ENCODE measurements around a stretch of chr22.

GRCh38 chr22:45769012-45769498 is 97.4 kb downstream of the ATXN10 start:
- PRO-cap: no peak

- PRO-cap: no peak
These were observed 106.0 kb downstream of the ATXN10 start for GRCh38 chr22:45777515-45778114.

- PRO-cap: no peak
These were observed 146.0 kb downstream of the WNT7B start for GRCh38 chr22:45831029-45831327.

GRCh38 chr22:45925276-45925664 is 51.7 kb downstream of the WNT7B start:
- PRO-cap: no peak

GRCh38 chr22:45995161-45995507 is 18.2 kb upstream of the WNT7B start:
- PRO-cap: no peak

DNA sequence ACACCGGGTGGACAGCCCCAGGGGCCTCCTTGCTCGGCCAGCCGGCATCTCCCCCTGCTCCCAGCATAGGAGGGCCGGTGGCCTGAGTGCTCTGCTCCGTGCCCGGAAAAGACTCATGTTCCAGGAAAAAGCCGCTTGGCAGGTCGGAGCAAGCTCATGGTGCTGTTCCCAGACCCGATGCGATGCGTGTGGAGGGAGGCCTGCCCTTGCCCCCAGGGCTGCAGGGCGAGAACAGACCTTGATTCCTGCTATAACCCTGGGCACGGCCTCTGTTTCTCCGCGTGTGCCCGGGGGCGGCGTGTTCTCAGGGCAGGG is 30.4 kb upstream of the WNT7B start:
- PRO-cap: no peak

GRCh38 chr22:46007717-46008441 is 30.9 kb upstream of the WNT7B start:
- PRO-cap: no peak

- PRO-cap: no peak
These were observed 46.7 kb upstream of the WNT7B start for GRCh38 chr22:46023677-46024092.

DNA sequence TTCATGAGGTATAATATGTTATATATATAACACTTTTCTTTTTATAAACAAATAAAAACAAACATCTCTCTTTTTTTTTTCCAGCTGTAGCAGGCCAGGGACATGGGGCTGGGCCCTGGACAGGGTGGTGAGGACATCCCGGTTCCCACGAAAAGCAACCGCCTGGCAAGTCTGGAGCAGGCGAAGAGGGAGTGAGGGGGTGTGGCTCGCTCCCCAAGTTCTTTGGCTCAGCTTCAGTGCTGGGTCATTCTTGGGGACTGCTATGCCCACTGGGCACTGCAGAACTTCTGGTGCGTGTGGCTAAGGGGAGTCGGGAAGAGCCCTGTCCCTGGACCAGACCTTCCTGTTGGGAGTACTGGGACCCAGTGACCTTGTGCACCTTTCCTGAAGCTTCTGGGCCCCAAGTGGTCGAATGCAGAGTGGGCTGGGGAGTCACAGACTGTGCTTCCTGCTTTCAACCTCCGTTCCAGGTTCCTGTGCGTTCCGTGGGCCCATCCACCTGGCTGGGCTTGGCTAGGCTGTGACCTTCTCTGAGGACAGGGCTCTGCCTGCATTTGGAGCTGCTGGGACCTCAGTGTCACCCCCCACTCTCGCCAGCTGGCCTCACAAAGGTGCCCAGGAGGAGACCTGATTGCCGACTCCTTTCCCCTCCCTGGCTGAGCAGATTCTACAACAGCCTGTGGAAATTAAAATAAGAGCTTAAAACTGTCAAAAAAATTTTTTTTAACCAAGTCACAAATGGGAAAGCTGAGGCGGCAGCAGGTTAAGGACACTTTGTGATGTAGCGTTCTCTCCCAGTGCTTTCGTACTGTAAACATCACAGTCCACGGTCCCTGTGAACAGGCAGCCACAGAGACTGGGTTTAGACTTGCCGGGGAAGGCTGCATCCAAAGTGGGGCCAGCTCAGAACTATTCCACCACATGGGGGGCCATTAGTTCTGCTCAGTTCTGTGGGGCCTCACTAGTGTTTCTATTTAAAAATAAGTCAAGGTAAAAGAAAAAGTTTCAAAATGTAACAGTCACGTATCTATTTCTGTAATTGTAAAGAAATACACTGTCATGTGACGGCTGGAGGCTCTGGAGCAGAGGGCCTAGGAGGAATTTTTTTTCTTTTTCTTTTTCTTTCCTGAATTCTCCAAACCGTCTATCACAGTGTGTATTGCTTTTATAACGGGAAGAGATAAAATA is 63.8 kb upstream of the WNT7B start:
- PRO-cap: no peak

GRCh38 chr22:46044263-46044453 is 67.2 kb upstream of the WNT7B start:
- PRO-cap: no peak

DNA sequence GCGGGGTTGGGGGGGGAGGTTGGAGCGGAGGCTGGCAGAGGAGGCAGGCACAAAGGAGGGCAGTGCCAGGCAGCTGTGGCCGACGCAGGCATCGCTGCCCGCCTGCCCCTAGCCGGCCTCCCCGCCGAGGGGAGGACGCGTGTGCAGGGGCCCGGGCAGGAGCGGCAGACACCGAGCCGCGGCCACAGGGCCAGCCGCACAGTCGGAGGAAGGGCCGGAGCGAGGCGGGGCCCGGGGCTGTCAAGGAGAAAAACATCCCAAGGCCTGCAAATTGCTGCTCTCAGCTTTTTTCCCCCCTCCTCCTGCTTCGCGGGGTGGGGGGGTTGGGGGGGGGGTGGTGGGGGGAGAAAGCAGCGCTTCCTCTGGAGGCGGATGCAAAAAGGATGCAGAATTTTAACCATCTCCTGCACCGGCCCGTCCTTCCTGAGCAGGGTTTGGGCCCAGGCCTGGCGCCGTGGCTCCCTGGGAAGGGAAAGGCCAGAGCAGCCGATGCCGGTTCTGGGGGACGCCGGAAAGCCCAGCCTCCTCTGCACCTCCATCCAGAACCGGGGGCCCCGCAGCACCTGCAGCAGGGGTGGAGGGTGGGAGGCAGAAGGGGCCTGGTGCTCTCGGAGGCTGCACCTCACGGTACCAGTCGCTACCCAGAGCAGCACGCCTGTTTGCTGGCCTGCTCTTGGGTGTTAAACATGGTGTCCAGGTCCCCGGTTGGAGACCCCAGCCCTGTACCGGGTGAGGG is 77.2 kb upstream of the WNT7B start:
- PRO-cap: no peak

- PRO-cap: no peak
These were observed 77.7 kb upstream of the WNT7B start for GRCh38 chr22:46054738-46055080.

DNA sequence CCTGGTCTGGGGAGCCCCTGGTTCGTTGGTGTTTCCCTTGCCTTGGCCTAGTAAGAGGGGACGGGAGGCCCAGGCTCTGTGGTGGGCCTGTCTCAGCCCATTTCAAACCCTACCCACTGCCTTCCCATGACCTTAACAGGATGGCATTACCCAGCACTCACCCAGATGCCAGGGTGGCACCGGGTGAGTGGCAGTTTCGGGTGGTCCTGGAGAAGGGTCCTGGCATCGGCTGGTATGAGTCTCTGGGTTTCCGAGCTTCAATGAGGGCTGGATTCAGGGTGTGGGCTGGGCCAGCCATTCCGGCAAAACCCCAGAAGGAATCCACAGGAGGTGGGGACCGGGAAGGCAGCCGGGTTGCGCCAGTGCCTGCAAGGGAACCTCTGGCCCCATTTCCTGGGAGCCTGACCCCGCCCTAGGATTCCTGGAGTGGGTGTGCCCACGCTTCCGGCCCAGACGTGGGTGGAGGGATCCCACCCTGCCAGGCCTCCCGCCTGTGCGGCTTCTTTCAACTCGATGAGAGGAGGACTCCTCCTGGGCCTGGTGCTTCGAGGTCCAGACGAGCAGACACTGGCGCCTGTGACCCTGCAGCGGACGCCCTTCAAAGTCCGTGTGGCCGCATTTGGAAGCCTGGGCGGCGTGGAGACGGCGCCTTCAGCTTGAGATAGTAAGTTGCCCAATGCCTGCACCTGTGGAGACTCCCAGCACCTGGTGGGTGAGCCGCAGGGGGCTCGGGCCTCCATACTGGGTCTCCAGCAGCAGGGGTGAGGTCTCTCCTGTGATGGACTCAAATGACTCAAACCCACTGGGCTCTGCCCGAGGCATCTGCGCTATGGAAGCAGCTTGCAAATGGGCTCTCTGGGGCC is 64.6 kb upstream of the PPARA start:
- PRO-cap: no peak

DNA sequence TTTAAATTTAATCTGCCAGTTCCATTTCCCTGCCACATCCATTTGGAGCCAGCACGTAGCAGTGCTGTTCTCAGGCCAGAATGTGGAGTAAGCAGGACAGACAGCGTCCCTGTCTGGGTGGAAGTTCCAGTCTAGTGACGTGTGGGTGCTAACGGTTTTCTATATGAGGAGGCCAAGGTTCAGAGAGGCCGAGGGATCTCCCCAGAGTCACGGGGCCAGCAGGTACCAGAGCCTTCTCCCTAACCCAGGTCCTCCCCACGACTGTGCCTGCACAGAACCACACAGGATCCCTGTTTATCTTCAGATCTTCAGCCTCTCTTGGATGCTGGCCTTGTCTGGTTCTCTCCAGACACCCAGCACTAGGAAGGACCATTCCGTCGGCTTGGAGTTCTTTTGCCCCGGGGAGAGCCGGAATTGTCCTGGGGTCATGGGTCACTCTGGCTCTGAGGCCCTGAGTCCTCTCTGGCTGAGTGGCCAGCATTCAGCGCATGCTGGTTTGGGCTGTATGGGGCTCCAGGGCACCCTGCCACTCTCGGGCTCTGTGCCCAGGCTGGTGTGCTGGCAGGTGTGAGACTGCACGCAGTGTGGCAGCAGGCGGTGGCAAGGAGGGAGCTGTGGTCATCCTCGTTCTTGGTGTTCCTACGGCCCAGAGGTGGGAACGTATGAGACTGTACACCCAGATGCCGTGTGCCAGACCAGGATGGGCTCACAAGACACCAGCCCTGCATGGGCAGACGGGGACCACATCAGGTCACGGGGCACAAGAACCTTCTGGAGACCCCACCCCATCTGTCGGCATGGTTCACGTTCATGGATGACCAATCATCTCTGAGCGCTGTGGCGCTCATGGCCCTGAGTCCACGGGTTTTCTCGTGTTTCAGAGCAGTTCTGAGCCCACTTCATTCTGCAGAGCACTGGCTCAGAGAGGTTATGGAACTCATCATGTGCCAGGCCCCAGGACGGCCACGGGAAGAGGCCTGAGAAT is 63.4 kb upstream of the PPARA start:
- PRO-cap: no peak

- PRO-cap: no peak
These were observed 60.4 kb upstream of the PPARA start for GRCh38 chr22:46089903-46090410.

DNA sequence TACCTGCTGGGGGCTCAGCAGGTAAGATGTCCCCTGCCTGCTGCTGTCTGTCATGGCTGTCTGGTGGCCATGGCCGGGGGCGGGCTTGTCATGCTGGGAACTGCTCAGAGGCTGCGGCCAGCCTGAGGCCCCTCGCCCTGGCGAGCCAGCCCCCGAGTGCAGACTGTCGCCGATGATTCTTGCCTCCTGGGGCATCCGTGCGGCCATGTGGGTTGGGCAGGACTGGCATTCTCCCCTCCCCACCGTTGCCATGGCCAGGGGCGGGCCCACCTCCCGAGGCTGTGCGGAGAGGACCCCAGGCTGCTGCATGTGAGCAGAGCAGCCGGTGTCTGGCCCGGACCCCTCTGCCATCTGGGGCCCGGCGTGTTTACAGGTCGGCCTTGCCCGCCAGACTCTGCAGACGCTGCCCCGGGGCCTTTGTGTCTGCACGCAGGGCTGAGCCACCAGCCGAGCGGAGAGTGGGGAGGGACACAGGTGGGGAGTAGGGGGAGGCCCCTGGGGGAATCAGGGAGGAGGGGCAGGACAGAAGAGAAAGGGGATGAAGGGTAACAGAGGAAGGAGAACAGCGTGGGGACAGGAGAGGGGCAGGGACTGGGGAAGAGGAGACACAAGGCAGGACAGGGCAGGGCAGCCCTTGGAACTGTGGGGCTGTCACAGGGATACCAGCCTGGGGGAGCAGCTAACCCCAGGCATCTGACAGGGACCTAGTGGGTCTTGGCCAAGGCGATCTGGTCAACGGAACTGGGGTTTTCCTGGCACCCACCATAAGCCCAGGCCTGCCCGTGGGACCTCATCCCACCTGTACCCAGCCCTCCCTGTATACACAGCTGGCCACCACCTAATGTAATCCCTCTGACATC is 51.1 kb upstream of the PPARA start:
- PRO-cap: no peak

GRCh38 chr22:46103107-46103698 is 47.1 kb upstream of the PPARA start:
- PRO-cap: no peak

DNA sequence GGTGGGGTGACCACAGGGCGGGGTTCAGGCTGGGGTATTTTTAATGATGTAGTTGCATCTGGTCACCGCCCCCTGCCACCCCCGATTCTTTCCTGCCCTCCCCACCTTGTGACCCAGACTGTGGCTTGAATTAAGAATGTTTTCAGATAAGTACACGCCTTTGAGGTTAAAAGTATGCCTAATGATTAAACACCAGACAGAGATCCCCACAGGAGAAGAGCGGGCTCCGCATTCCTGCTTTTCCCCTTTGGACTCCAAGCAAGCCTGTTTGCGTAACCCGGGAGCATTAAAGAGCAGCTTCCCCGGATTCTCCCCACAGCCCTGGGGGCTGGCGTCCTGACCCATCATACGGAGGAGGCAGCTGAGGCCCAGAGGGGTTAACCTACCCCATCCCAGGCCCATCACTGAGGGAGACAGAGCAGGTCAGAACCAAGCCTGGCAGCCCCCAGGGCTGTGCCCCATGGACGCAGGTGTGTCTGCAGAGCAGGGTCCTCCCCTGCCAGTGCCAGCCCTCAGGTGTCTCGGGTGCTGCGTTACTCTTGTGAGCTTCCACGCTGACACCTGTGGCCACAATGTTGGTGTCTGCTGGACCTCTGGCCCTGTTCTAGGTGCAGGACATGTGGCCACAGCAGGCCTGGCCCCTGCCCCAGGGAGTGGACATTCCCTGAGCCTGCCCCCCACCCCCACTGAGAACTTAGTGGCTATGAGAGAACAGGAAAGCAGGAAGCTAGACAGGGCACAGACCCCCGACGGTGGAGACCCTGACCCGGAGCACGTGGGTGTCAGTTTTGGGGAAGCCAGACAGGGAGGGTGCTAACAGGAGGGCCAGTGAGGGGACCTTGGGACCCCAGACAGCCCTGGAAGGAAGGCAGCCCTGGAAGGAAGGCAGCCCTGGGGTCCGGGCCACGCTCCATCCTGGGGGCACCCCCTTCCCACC is 44.2 kb upstream of the PPARA start:
- PRO-cap: no peak

GRCh38 chr22:46237121-46237711 is 12.9 kb downstream of the CDPF1 start:
- PRO-cap: no peak

DNA sequence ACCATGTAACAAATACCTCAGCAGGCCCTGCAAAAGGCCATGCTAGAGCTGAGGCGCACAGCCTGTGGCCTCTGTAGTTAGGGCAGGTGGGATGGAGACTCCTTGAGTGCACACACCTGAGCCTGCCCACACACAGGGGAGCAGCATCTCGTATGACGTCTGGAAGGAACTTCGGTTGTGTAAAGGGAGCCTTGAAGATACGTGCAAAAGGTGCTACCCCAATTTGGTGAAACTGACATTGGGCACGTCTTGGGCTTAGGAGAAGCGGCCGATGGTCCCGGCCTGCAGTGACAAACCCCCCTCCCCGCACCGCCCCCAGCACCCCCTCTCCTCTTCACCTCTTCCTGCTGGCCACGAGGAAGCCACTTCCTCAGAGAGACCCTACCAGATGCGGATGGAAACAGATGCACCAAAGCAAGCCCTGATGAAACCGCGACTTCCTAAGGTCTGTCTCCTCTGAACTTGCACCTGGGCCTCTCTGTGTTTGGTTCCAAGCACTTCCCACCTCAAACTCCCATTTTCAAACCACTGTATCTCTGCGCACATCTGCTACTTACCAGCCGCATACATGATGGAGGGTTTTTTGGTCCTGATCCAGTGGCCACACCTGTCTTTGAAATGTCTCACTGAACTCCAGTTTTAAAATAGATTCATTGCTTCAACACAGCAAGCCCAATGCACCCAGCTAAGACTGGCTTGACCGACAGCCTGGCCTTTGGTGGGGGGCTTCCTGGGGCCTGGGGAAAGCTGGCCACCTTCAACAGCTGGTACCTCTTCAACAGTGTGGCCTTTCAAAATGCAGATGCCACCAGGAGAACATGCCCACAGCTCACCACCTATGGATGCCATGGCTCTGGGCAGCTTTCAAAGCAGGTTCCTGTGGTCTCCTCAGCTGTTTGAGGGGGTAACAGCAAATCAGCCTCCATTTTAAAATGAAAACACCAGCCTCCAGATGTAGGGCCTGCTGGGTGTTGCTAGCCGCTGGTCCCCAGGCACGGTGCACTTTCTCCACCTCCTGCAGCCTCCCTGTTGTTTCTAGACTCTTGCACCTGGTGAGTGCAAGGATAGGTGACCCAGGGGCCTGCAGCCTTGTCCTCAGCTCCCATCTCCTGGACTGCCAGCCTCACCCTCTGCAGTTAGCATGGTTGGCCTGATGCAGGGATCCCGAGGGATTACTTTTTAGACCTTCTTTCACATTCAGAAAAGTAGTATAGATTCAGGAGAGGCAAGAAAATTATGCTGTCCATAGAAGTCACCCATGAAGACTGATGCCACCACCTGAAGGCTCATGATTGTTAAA is 10.3 kb downstream of the CDPF1 start:
- PRO-cap: no peak